ENCODE data around the genes GEMIN5 and CYFIP2.

DNA sequence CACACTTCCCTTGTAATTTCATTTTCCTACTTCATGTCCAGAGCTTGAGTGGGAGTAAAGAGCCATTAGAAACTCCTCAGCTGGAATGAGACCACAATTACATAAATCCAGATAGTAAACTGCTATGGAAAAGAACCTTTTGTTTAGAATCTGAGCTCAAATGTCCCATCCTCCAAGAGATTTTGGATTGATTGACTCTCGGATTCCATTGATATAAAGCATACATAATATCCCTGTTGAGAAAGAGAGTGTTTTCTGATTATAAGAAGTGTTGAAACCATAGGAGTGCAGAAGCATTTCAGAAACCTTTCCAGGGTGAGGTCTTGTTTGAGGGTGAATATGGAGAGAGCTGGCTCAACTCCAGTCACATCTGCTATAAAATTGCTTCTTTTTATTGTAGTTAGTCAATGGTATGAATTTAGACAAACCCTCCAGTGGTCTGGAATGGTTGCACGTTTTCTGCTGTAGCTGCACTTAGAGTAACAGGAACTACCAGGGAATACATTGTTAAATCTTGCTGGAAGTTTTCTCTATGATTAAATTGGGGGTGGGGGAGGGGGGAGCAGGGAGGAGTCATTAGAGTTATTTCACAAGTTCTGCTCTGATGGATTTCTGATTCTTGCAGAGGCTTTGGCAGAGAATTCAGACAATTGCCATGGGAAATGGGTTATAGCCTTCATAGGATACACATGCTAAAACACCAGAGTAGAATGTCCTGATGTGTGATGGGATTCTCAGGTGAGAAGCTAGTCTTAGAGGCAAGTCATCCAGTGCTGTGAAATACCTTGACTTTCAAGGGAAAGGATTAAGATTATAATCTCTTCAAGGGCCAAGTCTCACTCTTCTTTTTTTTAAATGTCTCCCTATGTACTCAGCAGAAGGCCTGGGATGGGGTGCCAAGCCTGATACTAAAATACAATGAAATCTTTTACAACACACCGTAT, 43.9 kb downstream of the G3BP1 start:
- RRBS: no CpG with 5 or more reads among the region's 3 CpGs

- RRBS: no CpG with 5 or more reads among the region's 11 CpGs
Observed at GRCh38 chr5:154191519-154192423, 1.2 kb downstream of the GALNT10 start.

- RRBS: under 1% methylated on average over 8 of the region's 14 CpGs
Observed at GRCh38 chr5:154756563-154756705, 1.3 kb downstream of the LARP1 start.

- RRBS: no CpG with 5 or more reads among the region's 7 CpGs
Observed at GRCh38 chr5:154765505-154766087, 10.4 kb downstream of the LARP1 start.

- RRBS: no CpG with 5 or more reads among the region's 3 CpGs
Observed at GRCh38 chr5:154792471-154792859, 37.3 kb downstream of the LARP1 start.

DNA sequence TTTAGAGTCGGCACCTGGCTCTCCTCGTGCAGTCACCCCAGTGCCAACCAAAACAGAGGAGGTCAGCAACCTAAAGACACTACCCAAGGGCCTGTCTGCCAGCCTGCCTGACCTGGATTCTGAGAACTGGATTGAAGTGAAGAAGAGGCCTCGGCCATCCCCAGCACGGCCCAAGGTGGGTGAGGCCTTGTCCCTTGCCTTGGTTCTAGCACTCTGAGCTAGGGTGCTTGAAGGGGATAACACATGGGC, 44.6 kb downstream of the LARP1 start:
- RRBS: no CpG with 5 or more reads among the region's 4 CpGs

DNA sequence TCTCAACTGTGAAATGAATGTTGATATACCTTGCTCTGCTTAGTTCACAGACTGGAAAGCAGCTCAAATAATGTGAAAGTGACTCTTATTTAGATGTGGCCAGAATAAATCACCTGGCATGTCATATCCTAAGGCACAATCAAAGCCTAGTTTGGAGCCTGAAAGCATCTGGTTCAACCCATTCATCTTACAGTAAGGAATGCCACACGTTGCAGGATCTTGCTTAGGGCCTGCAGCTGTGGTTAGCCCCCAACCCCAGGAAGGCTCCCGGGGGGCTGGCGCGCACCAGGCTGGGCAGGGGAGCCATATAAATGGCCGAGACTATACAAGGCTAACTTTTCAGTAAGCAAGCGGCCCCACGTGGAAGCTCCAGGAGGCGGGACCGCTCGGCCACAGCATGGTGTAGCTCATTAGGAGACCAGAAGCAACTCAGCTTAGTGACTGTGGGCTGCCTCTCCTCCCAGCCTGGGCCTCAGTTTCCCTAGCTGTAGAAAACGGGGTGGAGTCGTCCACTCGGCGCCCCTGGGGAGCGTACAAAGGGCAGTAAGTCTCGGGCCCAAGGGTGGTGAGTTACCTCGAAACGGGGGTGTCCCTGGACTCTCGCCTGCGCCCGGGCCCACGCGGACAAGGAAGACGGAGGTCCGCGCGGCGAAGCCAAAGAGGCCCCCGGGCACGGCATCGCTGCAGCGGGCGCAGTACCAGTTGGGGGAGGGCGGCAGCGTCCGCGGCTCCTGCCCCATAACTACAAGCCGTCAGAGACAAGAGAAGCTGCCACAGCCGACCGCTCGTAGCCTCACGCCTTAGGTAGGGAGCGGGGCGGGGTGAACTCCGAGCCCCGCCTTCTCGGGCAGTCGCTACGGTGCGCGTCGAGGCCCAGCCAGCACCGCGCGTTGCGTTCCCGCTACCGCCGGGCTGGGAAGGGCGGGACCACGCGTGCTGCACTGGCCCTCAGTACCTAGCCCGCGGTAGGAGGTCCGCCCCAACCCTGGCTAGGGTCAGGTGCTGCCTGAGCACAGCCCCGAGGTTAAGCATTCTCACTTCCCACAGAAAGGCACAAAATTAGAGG, at the start of gene GEMIN5:
Gene GEMIN5 (minus strand): TSS at position 818 of the 1,066 bp plus-strand sequence.
- RRBS: under 1% methylated on average over 9 of the region's 66 CpGs

GRCh38 chr5:155455844-155456616, 442.5 kb downstream of the KIF4B start:
- RRBS: no CpG with 5 or more reads among the region's 4 CpGs

GRCh38 chr5:155564533-155565084, 551.1 kb downstream of the KIF4B start:
- RRBS: no CpG with 5 or more reads among the region's 12 CpGs

DNA sequence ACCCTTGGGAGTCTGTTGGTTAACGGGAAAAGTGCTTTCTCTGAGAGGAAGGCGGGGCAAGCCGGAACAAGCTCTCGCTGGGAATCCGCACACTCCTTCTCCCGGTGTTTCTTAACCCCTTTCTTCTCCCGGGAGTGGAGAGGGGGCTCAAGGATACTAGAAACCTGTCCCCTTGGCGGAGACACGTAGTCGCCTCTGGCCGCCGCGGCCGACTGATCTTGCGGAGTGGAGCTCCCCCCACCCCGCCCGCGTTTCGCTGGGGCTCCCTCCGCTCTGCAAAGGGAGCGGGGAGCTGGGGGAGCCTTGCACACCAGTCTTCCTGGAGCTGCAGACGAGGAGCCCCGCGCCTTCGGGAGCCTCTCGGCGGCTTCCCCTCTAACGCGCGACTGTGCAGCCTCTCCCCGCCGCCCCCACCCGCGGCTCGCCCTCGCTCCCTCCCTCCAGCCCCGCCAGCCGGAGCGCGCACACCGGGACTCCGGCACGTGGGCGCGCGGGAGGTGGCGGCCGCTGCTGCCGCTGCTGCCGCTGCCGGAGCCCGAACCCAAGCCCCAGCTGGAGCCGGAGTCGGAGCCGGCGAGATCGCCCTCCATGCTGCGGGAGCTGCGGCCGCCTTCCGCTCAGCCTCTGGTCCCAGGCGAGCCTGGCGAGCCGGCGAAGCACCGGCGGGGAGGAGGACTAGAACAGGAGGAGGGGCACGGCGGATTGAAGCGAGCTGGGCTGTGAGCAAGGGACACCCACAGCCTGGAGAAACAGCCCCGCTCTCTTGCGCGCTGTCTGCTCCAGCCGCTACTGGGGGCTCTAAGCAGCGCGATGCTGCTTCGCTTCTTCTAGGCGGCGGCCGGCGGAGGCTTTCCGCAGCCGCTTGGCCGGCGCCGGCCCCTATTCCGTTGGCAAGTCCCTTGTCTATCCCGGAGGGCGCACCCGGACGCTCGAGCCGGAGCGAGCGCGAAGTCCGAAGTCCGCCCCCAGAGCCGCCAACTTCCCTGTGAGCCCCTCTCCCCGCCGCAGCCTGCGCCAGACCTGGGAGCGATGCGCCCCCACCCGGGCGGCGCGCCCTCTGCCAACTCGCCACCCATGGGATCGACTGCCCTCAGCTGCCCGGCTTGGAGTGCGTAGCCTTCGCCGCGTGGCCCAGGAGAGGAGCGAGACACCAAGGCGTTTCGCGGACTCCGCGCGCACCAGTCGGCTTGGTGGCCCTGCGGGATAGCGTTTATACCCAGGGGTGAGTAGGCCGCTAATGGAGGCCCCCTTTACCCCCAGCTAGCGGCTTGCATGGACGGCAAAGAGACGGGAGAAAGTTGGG, 598.7 kb upstream of the SGCD start:
- RRBS: 8% methylated on average over 36 of the region's 129 CpGs

DNA sequence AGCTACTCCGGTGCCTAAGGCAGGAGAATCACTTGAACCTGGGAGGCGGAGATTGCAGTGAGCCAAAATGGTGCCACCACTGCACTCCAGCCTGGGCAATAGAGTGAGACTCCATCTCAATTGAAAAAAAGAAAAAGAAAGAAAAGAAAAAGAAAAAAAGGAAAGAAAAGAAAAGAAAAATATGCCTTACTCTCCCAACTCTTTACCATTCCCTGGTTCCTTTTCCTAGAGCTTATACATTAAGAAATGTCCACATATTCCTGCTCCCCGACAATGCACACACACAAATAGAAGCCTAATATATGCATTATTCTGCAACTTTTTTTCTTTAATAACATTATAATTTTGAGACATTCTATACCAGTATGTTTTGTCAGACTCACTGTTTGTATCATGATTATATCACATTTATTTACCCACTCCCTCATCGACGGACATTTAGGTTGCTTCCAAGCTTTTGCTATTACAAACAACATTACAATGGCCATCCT, 430 bp downstream of the HAVCR2 start:
- RRBS: no CpG with 5 or more reads among the region's 5 CpGs

DNA sequence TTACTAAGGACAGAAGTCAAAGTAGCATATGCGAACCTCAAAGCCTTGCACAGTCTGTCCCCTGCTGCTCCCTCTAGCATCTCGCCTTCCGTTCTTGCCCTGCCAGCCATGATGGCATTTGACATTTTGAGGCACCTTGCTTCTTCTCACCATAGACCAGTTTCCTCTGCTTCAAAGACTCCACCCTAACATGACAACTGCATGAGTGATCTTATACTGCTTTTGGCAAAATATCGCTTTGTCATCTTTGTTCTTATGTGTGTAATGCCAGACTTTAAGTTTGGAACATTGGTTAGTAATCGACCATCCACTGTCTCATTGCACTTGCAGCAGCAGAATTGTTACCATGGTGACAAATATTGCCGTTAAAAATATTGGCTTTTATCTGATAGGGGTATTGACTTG, 6.9 kb downstream of the GARIN3 start:
- RRBS: no CpG with 5 or more reads among the region's 6 CpGs

GRCh38 chr5:157159572-157160002, 6.5 kb downstream of the GARIN3 start:
- RRBS: no CpG with 5 or more reads among the region's 3 CpGs

GRCh38 chr5:157265942-157266952, at the start of gene CYFIP2:
Gene CYFIP2 (plus strand): TSS chr5:157266123.
- RRBS: 1% methylated on average over 45 of the region's 107 CpGs

DNA sequence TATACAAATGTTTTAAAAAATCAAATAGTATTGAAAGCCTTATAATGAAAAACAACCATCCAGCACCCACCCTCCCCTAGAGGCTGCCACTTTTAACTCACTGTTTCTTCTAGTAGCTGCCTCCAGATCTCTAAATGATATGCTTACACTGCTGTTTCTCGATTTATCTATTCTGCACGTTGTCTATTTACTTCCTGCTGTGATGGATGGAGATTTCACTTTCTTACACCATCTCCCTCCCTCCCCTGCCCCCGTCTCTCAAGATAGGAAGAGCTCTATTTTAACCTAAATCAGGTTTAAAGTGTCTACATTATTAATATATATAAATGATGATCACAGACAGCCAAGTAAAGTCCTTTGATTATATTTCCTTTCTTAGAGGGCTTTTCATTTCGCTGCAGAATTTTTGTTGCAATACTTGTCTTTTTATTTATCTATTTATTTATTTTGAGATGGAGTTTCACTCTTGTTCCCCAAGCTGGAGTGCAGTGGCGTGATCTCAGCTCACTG, 6.6 kb downstream of the CYFIP2 start:
- RRBS: no CpG with 5 or more reads among the region's 5 CpGs

DNA sequence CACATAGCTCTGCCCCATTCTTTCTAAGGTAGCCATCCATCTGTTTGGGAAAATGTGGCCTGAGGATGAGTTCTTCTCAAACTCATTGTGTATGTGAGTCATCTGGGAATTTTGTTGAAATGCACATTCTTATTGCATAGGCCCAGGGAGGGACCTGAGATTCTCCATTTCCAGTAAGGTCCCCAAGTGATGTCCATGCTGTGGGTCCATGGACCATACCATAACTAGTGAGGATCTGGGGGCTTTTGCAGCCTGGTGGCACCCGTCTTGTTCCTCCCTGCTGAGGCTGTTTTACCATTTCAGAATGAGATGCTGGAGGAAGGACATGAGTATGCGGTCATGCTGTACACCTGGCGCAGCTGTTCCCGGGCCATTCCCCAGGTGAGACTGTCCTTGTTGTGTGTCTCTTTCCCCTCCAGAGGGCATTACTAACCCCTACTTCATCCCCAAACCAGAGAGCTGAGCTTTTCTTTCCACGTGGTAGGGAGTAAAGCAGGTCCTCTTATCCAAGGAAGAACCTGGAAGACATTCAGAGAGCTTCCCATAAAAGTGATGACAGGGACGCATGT, 28.6 kb downstream of the CYFIP2 start:
- RRBS: no CpG with 5 or more reads among the region's 6 CpGs

GRCh38 chr5:157303736-157304131, 37.8 kb downstream of the CYFIP2 start:
- RRBS: no CpG with 5 or more reads among the region's 3 CpGs

- RRBS: no CpG with 5 or more reads among the region's 4 CpGs
Observed at GRCh38 chr5:157515910-157516544, 56.0 kb downstream of the NIPAL4 start.

- RRBS: no CpG with 5 or more reads among the region's 5 CpGs
Observed at GRCh38 chr5:157535160-157535964, 40.2 kb downstream of the ADAM19 start.

DNA sequence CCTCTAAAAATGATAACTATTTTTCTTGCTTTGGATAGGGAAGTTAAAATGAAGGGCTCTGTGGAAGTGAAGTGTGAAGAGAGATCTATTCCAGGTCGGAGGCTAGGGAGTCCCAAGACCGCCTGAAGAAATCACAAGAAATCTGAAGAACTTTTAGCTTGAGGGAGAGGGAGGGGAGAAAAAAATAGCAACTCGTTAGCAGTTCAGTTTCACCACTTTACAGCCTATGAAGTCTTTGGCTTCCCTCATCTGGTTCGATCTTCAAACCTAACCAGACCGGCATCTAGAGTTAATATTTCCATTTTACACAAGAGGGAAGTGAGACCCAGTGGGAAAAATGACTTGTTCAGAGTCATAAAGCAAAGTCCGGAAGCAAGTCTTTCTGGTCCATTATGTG, 865 bp upstream of the C5orf52 start:
- RRBS: 15% methylated on average over 1 of the region's 6 CpGs